ENCODE measurements around a stretch of chr7.

- PRO-cap, result no peak
- RAMPAGE, long total RNA, 4 experiments, result no peak in any of the 4 experiments
These were observed 129.6 kb upstream of the FAM20C start for GRCh38 chr7:62797-63138.

GRCh38 chr7:115395-115921 lies 76.9 kb upstream of the FAM20C start:
- PRO-cap, result no peak
- RAMPAGE, long total RNA, 4 experiments, result no peak in any of the 4 experiments

DNA sequence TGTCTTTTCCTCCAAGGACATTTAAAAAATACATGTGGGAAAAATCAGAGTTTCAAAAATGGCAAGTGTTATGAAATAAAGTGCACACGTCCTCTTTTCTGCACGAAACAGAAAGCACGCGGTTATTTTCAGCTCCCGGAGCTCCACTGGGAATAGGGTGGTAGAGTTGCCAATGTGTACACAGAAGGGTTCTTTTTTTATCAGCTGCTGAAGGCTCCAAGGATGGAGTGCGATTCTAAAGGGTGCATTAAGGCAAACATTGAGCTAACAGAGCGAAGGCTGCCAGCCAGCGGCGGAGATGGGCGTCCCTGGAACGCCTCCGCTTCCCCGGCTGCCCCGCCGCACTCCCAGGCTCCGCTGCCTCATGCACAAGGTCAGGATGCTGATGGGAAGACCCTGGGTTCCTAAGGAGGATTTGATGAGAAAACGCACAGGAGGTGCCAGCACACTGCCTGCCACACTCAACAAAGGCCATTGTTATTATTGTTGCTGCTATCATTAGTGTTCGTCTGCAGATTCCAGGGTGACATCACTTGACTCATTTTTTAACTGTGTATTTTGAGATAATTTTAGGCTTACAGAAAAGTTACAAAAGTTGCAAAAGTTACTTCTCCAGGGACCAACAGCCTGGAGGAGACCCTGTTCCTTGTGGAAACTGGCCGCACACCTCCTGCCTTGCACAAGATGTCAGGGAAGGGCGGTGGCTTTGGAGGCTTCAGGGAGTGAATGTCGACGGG lies 62.5 kb upstream of the FAM20C start:
- PRO-cap, result no peak
- RAMPAGE, long total RNA, 4 experiments, result no peak in any of the 4 experiments

GRCh38 chr7:189641-190515 lies 2.5 kb upstream of the FAM20C start:
- PRO-cap, result no peak
- RAMPAGE, long total RNA, 4 experiments, result no peak in any of the 4 experiments

GRCh38 chr7:196774-197667 lies 4.7 kb downstream of the FAM20C start:
- PRO-cap, result no peak
- RAMPAGE, long total RNA, 4 experiments, result no peak in any of the 4 experiments

DNA sequence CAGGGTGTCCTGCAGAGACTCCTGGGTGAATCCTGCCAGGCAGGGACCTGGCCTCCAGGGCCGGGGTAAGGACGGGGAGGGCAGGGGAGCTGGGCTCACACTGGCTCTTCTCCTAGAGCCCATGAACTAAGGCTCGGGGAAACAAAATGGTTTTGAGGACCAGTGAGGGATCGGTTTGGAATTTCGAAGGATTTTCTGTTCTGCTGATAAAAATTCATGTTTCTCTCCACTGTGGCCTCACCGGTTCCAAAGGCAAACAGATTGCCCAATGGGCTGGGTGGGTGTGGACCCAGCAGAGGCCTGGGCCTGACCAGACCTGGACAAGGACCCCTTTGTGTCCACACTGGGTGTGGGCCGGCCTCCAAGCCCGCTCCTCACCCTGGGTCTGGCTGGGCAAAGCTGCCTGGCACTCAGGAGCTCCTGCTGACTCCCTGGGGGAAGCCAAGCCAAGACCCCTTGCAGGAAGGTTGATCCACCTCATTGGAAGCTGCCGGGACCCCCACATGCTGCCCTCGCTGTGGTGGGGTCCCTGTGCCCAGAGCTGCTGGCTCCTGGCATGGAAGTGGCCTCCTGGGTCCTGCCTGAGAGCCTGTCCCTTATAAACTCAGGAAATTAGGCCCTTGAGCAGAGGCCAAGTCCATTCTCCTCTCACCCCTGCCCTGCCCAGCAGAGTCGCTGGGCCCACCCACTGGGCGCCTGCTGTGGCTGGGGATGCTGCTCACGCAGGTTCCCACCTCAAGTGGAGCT lies 27.5 kb downstream of the FAM20C start:
- PRO-cap, result no peak
- RAMPAGE, long total RNA, 4 experiments, result no peak in any of the 4 experiments

DNA sequence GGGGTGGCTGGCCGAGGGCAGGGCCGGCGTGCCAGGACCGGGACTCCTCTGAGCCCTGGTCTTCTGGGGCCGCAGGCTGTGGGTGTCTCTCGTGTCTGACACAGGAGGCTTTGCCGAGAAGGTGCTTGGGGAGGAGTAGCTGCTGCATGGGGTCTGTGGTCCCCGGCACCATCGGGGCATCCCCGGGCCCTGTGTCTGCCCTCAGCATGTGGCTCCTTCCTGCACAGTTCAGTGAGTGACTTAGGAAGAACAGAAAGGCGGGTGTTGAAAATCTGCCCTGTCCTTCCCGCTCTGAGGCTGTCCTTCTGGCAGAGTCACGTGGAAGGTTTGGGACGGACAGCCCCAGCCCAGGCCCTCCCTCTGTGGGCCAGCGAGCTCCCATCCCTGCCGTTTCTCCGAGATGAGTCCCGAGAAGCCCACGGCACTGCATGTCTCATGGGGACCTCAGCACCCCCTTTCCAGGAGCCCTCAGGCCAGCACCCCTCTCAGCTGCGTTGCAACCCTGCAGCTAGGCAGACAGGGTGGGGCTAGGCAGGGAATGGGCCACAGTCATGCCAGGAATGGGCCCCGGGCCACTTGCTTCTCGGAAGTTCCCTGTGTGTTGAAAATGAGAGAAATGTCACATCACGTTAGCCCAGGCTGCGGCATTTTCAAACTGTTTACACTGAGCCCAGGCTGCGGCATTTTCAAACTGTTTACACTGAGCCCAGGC lies 42.2 kb downstream of the FAM20C start:
- PRO-cap, result no peak
- RAMPAGE, long total RNA, 4 experiments, result start-site peak on the minus strand in 2 of 4 experiments, centred at positions 226 to 238 of the sequence, 17 to 21 reads per replicate

DNA sequence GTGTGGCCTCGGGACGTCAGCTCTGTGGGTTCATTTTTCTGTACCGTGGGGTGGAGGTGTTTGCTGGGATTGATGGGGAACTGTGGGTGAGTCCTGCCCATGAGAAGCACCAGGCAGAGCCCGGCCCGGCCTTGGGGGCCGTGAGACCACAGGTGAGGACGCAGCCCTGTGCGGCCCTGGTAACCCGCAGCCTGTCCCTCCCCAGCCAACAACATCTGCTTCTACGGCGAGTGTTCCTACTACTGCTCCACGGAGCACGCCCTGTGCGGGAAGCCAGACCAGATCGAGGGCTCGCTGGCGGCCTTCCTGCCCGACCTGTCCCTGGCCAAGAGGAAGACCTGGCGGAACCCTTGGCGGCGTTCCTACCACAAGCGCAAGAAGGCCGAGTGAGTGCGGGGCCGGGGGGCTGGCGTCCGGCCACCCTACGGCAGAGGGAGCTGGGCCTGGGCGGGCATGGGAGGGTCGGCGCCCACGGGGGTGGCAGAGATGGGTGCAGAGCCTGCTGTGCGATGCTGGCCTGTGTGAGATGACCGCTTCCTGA lies 34.3 kb upstream of the FOXL3 start:
- PRO-cap, result no peak
- RAMPAGE, long total RNA, 4 experiments, result no peak in any of the 4 experiments

- PRO-cap, result no peak
- RAMPAGE, long total RNA, 4 experiments, result no peak in any of the 4 experiments
These were observed 28.7 kb downstream of the FOXL3 start for GRCh38 chr7:318291-319522.

DNA sequence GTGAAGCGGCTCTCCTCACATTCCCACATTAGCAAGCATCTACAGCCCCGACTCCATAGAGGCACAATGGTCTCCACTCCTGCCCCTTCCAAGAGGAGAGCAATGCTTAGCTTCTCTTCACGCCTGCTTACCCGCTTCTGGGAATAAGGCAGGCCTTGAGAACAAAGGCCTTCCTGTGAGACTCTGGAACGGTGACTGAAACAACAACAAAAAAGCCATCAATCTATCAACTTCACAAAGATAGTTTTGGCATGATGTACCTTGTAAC lies 67.8 kb downstream of the FOXL3 start:
- PRO-cap, result no peak
- RAMPAGE, long total RNA, 4 experiments, result no peak in any of the 4 experiments

GRCh38 chr7:435733-436250 lies 83.9 kb downstream of the PDGFA start:
- PRO-cap, result no peak
- RAMPAGE, long total RNA, 4 experiments, result no peak in any of the 4 experiments

DNA sequence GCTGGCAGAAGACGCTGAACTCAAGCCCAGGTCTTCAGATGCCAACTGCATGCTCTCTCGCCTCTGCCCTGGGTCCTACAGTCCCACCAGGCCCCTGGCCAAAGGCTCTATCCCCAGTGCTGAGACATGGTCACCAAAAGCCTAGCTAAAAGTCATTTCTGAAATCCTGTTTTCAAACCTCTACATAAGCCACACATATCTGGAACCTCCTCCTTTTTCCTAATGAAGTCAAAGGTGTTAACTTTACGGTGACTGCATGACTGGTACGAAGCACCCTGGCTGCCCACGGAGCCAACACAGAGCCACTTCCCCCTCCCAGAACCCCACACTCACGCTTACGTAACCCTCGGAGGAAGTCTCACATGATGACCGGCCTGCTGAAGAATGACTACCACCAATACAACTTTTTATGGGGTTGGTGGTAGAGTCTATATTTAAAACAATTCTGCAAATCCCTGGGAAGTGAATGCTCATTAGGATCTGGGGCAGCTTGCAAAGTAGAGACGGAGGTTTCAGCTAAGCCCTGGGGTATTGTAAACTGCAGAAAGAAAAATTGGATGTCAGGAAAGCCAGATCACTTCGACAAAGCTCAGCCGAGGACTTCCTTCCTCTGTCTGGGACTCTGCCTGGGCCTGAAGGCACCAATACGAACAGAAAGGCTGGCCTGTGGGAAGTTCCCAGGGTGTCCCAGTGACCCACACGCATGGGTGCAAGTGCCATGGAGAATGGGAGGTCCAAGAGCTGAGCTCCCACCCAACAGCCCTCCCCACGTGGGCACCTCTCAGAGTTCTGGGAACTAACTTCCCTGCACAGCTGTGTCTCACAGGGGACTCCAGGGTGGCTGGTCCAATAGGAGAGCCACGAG lies 50.8 kb downstream of the PDGFA start:
- PRO-cap, result no peak
- RAMPAGE, long total RNA, 4 experiments, result no peak in any of the 4 experiments

DNA sequence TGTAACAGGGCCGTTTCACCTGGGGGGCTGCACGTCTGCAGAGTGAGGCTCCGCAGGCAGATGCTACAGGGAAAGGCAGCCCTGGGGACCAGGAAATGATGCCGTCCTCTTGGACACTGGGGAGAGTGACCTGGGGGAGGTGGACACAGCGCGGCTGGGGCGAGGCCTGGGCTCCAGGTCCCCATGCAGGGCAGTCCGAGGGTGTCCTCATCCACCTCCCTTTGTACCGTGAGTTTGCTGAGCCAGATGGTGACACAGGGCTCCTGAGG lies 41.9 kb downstream of the PDGFA start:
- PRO-cap, result no peak
- RAMPAGE, long total RNA, 4 experiments, result no peak in any of the 4 experiments

GRCh38 chr7:520563-520841 lies 856 bp upstream of the PDGFA start:
- PRO-cap, result no peak
- RAMPAGE, long total RNA, 4 experiments, result no peak in any of the 4 experiments

- PRO-cap, result no peak
- RAMPAGE, long total RNA, 4 experiments, result no peak in any of the 4 experiments
These were observed 41.9 kb upstream of the PDGFA start for GRCh38 chr7:561419-562046.

DNA sequence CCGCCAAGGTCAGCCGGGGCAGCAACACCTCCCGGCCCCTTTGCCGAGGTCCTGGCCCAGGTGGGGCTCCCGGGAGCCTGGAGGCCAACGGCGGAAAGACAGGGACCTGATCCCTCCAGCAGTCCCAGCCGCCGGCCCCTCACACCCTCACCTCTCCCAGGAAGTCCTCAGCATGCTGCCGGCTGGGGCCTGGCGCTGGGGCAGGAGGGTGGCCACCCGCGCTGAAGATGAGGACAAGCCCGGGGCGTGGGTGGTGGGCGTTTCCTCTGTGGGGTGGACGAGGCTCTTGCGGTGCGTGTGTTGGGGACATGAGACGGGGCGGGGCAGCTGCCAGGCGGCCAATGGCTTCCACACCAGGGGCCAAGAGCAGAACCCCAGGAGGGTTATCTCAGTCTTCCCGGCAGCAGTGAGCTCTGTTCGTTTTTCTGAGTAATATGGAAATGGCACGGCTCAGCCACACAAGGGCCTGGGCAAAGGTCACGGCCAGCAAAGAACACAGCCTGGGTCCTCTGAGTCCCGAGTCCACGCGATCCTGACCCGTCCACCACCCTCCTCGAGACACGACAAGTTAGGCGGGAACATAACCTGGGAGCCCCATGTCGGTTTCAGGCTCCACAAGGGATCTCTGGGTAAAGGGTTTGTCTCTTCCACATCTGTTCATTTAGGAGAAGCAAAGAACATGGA lies 82.9 kb upstream of the PDGFA start:
- PRO-cap, result no peak
- RAMPAGE, long total RNA, 4 experiments, result start-site peak on the plus strand in 1 of 4 experiments, centred at positions 360 to 552 of the sequence, 6 to 10 reads per replicate; start-site peak on the minus strand in 1 of 4 experiments, centred at position 210 of the sequence, 34 reads per replicate

- PRO-cap, result no peak
- RAMPAGE, long total RNA, 4 experiments, result start-site peak on the minus strand in 2 of 4 experiments, at chr7:711446-711524 at its widest, 21 to 27 reads per replicate
These were observed 15.3 kb upstream of the DNAAF5 start for GRCh38 chr7:711057-711782.

DNA sequence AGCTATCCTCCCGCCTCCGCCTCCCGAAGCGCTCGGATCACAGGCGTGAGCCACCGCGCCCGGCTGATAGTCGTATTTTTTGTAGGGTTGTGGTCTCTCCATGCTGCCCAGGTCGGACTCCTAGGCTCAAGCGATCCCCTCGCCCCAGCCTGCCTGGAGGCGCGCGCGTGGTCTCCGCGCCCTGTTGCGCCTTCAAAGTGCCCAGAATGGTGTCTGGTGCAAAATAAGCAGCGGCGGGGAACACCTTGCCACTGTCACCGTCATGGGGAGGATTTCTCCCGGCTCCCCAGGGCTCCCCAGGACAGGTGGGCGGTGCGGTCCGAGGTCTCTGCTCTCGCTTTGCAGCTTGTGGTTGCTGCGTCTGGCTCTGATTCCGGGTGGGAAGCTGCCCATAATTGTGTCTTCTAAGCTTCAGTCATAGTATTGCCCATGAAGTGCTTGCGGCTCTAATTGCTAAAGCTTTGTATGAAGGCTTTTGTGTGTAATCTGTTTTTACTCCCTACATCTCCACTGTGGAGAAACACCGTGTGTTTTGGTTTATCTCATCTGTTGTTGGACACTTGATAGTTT lies 15.0 kb upstream of the SUN1 start:
- PRO-cap, result no peak
- RAMPAGE, long total RNA, 4 experiments, result no peak in any of the 4 experiments

DNA sequence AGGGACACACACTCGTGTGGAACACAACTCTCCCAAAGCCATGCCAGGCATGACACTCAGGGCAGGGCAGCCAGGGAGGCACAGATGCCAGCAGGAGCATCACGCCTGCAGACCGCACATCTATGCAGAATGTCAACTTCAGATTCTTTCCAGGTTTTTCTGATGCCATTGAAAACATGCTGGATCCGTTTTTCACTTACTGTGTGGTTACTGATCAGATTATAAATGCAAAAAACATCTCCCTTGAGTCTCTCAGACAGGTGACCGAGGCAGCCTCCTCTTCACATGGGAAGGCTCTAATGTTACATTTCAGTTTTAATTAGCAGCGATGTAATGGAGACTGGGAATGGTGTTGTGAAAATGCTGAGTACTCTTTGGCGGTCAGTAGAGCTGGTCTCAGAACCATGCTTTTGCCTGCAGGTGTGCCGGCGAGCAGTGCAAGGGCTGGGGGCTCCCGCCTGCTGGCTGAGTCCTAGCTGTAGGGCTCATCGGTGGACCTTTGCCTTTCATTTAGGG lies 3.2 kb upstream of the SUN1 start:
- PRO-cap, result no peak
- RAMPAGE, long total RNA, 4 experiments, result no peak in any of the 4 experiments

DNA sequence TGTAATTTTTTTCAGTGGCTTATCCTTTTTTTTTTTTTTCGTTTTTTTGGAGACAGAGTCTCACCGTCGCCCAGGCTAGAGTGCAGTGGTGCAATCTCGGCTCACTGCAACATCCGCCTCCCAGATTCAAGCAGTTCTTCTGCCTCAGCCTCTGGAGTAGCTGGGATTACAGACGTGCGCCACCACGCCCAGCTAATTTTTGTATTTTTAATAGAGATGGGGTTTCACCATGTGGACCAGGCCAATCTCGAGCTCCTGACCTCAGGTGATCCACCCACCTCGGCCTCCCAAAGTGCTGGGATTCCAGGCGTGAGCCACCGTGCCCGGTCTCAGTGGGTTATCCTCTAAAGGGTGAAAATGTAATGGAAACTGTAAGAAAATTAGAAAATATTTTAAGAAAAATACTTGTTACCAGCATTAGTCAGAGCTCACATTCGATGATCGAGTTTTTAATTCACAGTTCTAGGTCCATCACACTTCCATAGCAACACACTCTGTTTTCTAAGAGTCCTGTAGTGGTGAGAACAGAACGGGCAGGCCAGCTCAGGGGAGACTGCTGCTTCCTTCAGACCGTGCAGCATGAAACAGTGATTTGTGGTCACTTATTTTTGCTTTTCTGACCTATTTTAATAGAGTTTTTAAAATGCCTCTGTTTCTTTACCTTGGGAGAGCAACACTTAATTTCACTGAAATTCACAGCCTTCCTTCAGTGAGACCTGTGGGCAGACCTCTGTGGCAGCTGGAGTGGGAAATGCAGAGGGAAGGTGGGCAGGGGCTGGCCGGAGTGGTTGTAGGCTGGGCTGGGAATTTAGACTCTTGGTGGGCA lies 1.2 kb downstream of the SUN1 start:
- PRO-cap, result no peak
- RAMPAGE, long total RNA, 4 experiments, result no peak in any of the 4 experiments

Measured in omental fat pad (tissue), 4 donors.